Hematopoietic multipotent progenitor cell (in vitro differentiated cells): ENCODE measurements around the genes VWA5B1, HP1BP3 and EIF4G3.

GRCh38 chr1:20290445-20291168 lies at the start of gene VWA5B1:
Gene VWA5B1 (plus strand): TSS chr1:20290875.
- CAGE, long polyA plus RNA, result no peak

DNA sequence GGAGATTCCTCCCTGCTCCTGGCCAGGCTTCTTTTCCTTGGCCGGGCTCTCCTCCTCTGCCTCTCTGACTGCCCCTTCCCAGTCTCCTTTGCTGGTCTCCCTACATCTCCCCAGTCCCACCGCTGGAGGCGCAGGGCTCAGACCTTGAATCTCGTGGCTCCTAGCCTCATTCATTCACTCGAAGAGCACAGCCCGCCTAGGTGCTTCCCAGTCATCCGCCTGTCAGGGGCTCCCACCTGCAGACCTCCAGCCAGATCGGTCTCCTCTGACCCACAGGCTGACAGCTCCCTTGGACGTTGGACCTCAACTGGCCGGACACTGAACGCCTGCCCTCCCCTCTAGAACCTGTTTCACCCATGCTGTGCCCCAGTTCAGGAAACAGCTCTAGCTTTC lies 76.5 kb downstream of the VWA5B1 start:
- CAGE, long polyA plus RNA, result no peak

DNA sequence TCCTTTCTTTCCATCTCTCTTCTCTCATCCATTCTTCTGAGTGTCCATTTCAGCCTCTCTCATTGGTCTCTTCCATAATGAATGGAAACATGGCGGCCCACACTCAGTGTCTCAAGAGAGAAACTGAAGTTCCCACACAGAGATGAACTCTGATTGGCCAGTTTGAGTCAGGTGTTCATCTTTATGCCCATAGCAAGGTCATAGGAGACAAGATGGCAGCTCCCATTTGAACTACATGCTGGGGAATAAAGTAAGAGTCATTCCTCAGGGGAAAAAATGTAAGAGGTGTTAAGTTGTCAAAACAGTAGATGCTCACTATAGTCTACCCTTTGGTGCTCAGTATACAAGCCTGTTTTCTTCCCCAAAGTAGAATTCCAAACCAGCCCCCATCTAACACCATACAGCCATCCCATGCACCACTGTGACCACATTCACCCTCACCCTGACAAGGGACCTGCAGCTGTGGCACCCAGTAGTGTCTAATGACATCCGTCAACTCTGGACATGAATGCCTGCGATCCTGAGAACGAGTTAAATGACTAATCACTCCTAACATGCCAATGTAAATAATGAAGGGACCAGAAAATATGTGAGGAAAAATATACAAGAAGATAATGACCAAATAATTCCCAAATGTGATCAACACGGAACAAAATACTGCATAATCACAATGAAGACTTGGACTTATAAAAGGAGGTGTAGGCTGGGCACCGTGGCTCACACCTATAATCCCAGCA lies 12.4 kb downstream of the CDA start:
- CAGE, long polyA plus RNA, result no peak

DNA sequence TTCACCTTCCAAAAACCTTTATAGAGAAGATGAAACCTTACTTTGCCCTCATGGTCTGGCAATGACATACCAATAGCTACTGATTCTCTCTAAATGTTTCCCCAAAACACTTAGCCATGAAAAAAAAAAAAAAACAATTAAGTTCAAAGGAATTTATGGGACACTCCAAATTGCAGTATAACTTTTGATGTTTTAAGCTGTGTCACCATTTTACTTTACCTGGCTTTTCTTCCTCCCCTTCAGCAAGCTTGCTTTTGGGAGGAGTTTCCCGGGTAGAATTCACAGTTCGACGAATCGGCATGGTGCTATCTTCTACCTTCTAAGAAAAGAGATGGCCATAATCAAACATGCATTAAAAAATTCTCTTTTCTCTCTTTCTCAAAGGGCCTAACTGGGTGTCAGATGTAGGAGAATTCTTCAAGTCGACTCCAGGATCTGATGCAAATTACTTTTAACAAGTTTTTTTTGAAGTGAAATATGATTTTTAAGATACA lies 7.5 kb downstream of the HP1BP3 start:
- CAGE, long polyA plus RNA, result no peak

DNA sequence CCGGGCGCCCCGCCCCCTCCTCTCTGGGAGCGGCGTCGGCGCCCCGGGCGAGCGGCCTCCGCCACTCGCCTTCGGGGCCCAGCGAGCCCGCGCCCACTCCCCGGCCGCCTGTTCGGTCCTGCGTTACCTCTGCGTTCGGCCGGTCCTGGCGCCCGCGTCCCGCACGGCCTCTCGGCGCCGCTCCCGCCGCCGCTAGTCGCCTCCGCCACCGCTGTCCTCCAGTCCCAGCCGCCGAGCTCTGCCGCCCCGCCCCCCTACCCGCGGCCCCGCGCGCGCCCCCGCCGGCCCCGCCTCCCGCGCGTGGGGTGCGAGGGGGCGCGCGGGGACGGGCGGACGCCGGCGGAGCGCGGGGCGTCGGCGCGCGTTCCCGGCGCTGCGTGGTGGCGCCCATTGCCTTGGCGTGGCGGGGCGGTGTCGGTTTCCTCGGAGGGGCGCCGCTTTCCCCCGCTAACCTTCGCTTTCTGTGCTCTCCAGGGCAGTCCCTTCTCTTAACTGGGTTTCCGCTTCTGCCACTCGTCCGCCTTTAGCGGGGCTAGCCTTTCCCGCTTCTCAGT lies at the start of gene HP1BP3:
TSS of gene HP1BP3 (minus strand) at position 240 of the 554 bp plus-strand sequence.
- CAGE, long polyA plus RNA, result start-site peak on the minus strand centred at position 200 of the sequence, 83 bp wide, 3,285 reads

DNA sequence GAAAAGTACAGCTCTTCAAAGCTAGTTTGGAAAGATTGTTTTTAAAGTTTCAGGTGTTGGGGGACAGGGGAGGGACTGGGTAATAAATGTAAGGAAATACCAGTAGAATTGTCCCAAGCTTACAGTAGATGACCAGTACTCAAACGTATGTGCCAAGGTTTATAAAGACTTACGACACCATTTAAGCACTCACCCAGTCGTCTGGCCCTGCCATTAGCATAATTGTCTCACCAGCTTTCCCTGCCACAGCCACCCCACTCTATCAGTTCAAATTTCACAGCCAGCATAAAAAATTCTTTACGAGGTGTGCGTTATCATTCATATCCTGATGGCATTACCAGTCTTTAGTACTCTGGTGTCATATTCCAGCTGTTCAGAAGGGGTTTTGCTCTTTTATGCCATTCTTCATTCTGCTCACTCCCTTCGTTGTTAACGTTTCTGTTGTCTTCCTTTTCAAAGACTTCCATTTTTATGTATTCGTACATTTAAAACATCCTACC lies 855 bp upstream of the HP1BP3 start:
- CAGE, long polyA plus RNA, result no peak

DNA sequence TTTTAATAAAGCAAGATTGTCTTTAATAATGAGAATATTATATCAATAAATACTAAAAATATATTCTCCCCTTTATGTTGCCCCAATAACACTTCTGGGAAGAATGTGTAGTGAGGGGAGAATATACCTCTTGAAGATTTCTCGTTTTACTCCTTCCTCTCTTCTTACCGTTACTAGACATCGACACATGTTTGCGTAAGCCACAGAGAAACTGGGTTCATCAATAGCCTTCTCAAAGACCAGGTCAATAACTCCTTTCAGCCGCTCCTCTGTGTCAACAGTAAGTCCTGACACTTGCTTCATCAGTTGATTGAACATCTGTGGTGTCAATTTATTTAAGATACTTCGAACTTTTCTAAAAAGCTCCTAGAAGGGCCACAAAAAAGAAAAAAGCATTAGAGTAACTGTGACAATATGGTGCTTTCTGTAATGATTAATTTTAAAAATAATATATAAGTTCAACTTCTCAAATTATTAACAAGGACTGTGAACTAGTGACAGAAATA lies 92.1 kb upstream of the HP1BP3 start:
- CAGE, long polyA plus RNA, result no peak

DNA sequence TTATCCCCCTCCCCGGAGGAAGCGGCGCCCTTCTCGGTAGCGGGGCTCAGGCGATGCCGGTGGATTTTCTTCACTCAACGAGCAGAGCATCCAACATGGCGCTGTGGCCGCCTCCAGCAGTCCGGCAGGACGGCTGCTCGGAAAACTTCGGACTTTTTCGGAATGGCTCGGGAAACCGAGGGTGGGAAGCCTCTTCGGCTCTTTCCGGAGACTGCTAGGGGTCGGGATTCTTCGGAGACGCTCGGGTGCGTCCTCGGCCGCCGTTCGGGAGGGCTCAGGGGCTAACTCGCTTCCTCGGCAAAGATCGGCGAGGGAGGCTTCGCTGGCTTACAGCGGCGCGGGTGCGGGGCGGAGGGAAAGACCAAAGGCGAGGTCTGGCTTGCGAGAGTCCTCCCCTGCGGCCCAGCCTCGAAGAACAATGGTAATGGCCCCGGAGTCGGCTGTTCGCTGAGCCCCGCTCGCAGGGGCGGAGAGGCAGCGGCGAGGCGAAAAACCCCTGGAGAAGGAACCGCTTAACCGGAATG lies at the start of gene EIF4G3:
TSS of gene EIF4G3 (minus strand) at position 135 of the 524 bp plus-strand sequence.
- CAGE, long polyA plus RNA, result start-site peak on the minus strand centred at position 105 of the sequence, 67 bp wide, 162 reads

DNA sequence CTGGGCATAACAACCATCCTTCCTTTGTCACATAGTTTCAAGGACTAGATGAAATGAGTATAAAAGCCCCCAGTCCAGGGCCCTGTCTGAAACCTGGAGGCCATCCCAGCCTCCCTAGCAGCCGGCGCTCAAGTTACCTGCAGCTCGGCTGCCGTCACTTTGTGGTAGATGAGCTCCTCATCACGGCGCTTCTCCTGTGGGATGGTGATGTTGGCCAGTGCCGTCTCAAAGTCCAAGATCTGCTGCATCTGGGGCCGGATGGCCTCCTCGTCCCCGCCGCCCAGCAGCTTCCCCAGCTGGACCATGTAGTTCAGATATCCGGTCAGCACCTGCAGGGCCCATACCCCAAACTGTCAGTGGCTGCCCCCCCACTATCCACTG lies 34.5 kb downstream of the ECE1 start:
- CAGE, long polyA plus RNA, result no peak

DNA sequence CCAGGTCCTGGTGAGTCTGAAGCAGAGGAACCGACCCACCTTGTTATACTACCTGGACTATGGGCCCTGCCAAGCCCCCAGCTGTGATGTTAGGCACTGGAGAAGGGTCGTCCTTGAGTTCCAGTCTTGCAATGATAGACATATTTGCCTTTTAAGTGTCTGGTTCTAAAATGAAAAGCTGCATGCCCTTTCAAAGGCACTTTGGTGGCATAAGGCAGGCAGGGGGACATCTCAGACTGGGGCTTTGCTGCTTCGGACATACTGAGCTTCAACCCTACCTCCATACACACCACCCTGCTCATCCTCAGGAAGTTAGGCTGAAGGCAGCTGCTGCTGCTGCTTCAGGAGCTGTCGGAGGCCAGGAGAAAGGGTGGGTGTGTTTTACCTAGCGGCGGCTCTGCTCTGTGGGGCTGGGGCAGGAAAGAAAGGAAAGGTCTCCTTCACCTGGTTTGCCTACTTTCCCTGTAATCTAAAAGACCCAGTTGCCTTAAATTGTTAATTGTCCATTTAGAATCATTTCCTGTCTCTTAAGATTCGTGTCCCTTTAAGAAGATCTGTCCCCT lies 19.3 kb downstream of the ECE1 start:
- CAGE, long polyA plus RNA, result no peak

DNA sequence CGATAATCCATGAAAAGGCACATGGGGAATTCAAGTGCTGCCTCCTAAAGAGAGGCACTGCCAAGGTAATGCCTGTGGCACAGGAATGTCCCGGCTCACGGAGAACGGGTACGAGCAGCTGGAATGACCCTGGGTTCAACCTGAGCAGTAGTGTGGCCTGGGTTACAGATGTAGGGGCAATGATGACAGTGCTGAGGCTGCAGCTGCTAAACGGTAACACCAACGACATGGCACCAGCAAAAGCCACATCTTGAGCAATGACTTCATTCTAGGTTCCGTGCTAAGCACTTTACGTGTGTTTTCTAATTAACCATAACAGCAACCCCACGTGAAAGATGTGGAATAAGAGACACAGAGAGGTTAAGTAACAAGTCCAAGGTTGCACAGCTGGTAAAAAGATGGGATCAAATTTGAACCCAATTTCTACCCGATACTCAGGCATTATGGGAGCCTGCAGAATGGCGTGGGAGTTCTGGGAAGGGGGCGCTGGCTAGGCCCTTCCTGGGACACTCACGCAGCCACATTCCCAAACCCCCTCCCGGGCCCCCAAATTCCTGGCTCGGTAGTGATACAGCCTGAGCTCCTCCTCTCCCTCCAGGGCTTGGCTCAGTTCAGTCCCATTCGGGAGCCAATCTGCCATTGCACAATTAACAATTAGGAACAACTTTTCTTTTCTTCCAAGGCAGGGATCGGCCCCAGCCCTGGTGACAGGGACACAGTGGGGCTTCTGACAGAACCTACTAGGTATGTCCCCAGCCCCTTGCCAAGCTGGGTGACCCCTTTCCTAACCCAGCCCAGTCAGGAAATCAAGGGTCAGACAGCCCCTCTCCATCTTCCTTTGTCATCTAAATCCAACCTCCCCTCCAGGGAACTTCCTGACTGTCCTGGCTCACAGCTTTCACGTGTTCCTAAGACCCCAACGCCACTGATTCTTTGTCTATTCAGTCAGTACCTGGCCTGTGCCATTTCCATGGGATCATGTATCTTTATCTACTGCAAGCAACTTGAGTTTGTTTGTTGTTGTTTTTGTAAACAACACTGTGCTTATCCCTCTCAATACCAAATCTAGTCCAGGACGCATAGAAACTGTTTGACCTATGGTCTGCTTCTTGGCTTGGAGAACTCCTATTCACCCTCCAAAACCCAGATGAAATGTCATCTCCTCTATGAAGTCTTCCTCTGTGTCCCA lies 23.9 kb upstream of the ECE1 start:
- CAGE, long polyA plus RNA, result no peak

- CAGE, long polyA plus RNA, result no peak
These were observed 55.9 kb upstream of the ECE1 start for GRCh38 chr1:21346257-21346374.

DNA sequence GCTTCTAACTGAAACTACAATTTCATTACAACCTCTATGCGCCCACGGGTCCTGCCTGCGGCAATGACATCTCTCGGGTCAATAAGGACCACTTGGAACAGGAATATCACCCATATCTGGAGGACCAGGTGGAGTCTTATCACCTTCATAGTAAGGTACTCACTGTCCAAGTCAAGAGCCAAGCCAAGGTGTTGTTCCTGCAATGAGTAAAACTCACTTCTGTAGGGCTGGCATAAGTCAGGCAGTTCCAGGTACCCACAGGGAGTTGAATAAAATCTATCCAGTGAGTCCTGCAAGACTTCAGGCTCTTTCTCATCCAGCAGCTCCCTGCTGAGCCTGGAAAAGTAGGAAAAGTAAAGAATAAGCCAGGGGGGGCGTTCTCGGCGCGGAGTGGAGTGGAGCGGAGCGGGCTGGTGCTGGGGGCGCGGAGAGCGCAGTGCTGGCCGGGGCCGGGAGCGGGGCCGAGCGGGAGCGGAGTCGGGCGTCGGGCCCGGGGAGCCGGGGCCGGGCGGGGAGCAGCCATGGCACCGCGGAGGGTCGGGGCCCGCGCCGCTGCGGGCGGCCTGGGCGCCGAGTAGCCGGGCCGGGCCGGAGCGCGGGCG lies 12.2 kb upstream of the NBPF3 start:
- CAGE, long polyA plus RNA, result no peak

DNA sequence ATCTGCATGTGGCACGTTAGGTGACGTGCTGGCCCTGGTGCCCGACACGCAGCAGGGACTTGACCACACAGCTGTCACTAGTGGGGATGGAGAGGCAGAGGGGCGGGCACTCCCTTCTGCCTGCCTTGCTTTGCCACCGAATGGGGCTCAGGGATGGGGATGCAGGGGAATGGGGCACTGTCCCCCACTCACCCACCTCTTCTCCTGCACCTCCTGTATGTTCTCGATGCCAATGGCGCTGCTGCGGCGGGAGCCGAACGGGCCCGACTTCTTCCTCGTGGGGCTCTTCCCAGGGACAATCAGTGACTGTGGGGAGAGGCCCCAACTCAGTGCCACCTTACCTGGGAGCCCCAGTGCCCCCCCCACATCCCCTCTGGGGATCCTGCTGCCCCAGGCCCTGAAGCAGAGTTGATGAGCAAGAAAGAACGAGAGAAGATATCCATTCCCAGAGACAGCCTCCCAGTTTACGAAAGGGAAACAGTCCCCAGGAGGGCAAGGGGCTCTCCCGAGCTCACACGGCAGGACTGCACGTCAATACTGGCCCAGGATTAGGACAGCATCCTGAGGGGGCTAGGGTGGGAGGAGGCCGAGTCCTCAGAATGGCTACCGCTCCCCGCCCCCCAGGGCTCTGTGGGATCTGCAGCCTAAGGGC lies 66.4 kb downstream of the RAP1GAP start:
- CAGE, long polyA plus RNA, result no peak

DNA sequence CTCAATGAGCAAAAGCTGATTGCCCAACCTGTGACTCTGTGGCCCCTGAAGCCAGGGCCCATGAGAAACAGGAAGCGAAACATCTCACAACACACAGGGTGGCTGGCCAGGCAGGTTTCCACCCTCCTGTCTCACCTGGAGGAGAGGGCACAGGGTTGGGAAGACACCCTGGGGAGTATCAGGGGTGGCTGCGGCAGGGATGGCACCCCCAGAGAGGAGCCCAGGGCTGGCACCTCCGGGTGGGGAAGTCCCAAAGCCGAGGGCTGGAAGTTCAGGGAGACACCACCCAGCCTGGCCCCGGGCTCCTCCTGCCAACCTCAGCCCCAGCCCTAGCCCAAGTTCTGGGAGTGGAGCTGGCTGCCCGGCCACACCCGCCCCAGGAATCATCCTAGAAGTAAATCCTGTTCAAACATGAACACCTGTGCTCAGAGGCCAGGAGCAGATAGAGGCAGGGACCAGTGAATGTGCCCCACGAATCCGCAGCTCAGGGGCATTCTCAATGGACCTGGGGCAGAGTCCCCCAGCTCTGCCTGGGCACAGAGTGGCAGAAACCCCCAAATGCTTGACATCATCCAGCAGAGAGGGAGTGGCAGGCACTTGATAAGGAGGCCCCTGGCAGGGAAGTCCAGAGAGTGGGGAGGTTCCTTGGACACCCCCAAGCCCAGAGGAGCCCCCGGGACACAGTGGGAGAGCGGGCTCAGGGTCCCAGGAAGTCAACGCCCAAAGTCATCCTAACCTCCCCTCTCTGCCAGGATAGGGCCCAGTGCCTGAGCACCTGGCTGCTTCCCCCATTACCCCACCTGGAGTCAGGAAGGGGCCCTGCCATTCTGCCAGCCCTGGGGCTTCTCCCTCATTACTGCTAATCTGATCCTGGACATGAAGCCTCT lies 54.4 kb downstream of the RAP1GAP start:
- CAGE, long polyA plus RNA, result no peak

GRCh38 chr1:21669719-21670457 lies 731 bp upstream of the RAP1GAP start:
- CAGE, long polyA plus RNA, result no peak

DNA sequence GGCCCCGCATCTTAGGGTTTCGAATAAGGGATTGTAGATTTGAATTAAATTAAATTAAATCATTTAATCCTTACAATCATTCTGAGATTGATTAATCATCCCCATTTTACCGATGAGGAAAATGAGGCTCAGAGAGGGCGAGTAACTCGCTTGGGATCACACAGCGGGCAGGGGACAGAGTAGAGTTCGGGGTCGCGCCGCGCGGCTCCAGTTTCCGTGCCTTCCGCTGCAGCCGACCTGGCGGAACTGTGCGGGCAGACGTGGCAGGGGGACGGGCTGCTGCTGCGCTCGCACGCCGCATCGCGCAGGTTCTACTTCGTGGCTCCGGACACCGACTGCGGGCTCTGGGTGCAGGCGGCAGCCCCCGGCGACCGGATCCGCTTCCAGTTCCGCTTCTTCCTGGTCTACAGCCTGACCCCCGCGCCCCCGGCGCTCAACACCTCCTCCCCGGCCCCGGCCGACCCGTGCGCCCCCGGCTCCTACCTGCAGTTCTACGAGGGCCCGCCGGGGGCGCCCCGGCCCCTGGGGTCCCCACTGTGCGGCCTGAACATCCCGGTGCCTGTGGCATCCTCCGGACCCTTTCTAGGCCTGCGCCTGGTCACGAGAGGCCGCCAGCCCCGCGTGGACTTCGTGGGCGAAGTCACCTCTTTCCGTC lies 2.2 kb downstream of the LDLRAD2 start:
- CAGE, long polyA plus RNA, result no peak

DNA sequence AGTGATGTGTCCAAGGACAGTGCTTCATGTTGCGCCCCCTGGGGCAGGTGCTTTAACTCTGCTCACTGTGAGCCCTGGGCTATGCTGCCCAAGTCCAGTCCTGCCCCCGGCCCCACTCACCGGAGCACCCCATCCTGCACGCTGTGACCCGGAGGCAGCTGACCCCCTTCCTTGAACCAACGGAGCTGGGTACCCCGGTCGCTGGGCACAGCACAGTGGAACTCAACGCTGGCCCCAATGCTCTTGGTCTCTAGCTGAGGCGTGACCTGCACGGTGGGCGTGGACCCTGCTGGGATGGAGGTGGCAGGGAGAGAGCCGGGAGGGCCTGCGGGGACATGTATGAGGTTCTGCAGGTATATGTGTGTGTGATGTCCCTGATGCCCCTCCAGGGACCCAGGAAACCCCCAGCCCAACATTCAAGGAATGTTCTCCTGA lies 24.6 kb downstream of the LDLRAD2 start:
- CAGE, long polyA plus RNA, result no peak

DNA sequence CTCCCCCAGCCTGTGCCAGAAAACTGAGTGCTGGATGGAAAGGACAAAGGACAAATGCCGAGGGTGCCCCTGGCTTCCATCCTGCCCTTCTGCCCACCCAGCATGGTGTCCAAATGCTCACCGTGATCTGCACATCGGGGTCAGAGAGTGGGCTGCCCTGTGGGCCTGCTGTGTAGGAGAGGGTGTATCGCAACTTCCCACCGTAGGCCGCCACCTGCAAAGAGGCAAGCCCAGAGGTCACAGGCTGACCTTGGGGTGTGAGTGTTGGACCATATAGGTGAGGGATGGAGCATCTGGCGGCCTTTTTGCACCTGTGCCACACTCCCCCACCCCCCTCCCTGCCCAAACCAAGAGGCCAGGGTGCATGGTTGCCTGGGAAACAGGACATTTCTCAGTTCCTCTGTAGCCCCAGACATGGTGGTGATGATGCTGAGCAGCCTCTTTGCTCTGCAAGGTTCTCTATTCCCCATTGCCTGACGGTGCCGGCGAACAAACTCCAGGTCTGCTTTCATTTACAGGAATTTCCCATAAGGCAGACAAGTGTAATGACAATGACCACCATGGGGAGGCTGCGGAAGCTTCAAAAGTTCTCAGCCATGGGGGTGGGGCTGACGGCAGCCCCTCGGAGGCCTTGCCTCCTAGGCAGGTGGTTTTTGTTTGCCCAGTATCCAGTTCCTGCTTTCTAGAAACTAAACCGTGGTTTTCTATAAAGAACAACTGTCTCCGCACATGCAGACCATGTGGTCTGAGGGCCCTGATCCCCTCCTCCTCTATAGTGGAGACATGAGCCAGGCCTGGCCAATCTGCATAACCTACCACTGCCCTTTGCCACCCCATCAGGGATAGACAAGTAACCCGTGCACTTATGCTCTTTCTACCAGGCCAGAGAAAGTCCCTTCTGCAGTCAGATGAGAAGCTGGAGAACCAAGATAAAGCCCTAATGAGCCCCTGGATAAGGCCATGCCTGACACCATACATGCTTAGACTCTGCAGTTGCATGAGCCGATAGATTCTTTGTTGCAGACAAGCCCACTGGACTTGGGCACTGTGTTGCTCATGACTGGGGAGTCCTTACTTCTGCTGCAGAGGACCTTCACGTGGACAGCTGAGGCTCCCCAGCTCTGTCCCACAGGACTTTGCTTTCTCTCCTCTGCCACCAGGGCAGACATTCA lies 53.9 kb downstream of the LDLRAD2 start:
- CAGE, long polyA plus RNA, result no peak

DNA sequence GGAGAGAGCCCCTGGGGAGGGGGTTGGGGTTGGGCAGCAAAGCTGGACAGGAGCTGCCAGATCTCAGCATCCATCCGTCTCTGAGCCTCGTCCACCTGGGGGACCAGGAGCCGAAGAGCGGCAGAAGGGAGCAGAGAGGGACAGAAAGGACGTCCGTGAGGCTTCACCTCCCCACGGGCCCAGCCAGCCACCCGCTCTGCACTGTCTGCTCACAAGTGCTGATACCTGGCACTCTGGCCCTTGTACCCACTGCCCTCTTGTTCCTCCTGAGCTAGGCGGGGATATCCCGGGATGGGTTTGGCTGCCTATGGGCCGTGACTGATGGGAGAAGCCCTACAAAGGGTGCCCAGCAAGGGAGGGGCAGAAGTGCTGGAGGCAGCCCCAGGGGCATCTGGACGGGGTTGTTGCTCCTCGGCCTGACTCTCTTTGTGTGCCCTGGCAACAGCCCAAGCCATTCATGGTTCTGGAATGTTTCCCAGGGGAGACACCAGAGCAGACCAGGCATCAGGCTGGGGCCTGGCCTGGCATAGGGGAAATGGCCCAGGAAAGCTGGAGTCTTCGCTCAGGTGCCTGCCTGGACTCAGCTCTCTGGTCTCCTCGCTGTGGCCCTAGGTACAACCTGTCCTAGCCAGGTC lies 57.6 kb downstream of the LDLRAD2 start:
- CAGE, long polyA plus RNA, result no peak